SK-N-SH (cell line): ENCODE data around the gene ECT2L.

DNA sequence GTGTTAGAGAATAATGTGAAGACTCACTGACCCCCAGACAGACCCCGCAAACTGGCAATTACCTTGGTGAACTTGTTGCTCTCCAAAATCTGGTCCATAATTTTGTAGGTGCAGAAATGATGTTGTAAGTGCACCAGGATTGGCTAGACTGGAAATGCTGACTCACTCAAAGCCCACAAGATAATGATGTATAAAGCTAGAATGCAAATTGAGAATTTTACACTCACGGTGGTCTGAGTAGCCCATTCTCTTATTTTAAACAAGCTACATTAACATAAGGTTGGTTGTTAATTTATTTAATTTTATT is 74.4 kb upstream of the TNFAIP3 start:
- RRBS: no CpG with 5 or more reads among the region's 2 CpGs
CAGE:
- cytosol, long polyA plus RNA: no peak
- long polyA plus RNA: no peak
- nucleus, long polyA plus RNA: no peak

GRCh38 chr6:137793919-137794686 is 73.0 kb upstream of the TNFAIP3 start:
- RRBS: no CpG with 5 or more reads among the region's 10 CpGs
CAGE:
- cytosol, long polyA plus RNA: no peak
- long polyA plus RNA: no peak
- nucleus, long polyA plus RNA: no peak

DNA sequence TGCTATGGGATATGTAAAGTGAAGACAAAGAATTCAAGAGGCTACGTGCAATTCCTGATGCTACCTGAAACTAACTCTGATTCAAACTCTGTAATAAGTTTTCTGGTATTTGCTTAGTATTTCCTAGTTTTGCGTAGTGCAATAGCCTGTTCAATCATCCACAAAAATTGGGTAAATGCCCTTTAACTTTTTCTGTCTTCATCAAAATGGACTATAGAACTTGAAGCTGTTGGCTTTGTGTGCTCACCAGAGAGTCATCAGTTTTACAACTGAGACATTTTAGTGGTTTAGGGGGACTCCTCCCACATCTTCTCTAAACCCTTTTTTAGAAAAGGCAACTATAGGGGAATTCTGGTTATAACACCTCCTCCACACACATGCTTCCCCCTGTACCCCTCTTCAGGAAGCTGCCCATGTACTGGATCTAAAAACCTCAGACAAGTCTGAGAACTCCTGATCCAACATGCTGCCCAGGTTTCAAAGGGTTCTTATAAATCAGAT is 73.1 kb downstream of the TNFAIP3 start:
- RRBS: no CpG with 5 or more reads among the region's 2 CpGs
CAGE:
- cytosol, long polyA plus RNA: no peak
- long polyA plus RNA: no peak
- nucleus, long polyA plus RNA: no peak

GRCh38 chr6:138031827-138032320 is 75.3 kb downstream of the PERP start:
- RRBS: no CpG with 5 or more reads among the region's 4 CpGs
CAGE:
- cytosol, long polyA plus RNA: no peak
- long polyA plus RNA: no peak
- nucleus, long polyA plus RNA: no peak

DNA sequence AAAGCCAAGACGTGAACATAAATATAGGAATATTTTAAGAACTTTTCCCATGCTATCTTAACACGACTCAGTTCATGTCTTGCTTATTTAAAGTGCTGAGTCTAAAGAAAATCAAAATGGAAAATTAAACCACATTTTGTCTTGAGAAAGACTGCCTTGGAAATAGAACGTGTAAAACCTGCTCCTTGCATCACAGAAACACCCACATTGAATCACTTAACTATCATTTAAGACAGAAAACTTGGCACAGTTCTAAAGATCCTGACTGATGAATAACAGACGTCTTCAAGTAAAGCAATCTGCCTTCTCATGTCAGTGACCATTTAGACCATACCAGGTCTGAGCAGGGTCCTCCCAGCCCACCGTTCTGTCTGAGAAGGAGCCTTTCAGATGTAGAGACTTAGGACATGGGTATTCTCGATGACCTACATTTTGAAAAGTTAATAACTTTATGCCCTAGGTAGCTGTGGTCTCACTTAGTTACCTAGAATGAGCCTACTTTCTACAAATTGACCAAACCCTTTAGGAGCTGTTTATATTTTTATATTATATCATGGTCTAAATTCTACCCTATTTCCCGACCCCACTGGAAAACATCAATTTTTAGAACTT is 7.3 kb downstream of the PERP start:
- RRBS: no CpG with 5 or more reads among the region's 7 CpGs
CAGE:
- cytosol, long polyA plus RNA: no peak
- long polyA plus RNA: no peak
- nucleus, long polyA plus RNA: no peak

GRCh38 chr6:138102390-138102894 is 4.8 kb downstream of the PERP start:
- RRBS: no CpG with 5 or more reads among the region's 14 CpGs
CAGE:
- cytosol, long polyA plus RNA: no peak
- long polyA plus RNA: no peak
- nucleus, long polyA plus RNA: no peak

DNA sequence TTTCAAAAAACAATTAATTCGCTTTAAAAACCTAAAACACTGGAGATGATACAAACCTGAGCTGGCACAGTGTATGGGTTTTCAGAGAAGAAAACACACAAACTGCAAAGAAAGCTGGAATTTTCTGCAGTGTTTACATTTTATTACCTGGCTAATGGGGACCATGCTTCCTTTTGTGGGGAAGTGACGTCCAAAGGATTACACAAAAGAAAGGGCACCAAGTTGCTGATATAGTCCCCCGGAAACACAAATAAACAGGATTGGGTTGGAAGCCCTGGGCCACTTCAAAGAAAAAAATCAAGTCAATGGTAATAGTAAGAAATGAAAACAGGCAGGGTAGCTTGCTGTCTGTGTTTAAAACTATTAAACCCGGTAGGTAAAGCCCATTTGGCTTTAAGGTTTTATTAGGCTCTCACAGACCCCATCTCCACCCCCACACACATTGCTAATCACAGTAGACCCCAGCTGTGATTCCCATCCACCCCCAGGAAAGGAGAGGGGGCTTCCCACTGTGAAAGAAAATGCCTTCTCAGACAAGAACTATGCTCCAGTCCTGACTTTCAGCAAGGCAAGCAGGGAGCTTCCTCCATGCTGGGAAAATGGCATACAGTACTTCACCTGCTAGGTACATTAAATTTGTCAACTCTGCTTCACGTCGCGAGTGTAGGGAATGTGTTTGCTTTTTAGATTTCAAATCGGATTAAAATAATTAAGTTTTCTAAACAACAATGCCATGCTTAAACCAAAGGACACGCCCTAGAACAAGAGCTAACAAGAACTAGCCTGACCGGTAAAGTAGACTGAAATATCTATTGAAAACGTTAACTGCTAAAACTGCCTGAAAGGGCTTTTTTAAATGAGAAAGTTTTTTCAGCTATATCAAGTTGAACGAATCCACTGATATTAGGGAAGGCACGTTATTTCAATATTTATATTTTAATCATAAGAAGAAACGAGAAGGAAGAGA is 1.1 kb downstream of the PERP start:
- RRBS: no CpG with 5 or more reads among the region's 14 CpGs
CAGE:
- cytosol, long polyA plus RNA: no peak
- long polyA plus RNA: no peak
- nucleus, long polyA plus RNA: no peak

DNA sequence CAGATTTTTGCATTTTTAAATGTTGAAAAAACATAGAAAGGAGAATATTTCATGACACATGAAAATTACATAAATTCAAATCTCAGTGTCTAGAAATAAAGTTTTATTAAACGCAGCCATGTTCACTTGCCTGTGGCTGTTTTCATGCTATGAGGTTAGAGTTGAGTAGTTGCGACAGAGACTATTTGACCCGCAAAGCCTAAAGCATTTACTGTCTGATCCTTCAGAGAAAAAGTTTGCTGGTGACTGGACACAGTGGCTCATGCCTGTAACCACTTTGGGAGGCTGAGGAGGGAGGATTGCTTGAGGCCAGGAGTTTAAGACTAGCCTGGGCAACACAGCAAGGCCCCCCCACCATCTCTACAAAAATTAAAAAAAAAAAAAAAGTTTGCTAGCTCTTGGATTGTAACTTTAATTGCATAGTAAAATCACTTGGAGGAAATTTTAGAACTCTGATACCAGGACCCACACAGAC is 9.2 kb downstream of the SMIM28 start:
- RRBS: no CpG with 5 or more reads among the region's 3 CpGs
CAGE:
- cytosol, long polyA plus RNA: no peak
- long polyA plus RNA: no peak
- nucleus, long polyA plus RNA: no peak

- RRBS: no CpG with 5 or more reads among the region's 13 CpGs
CAGE:
- cytosol, long polyA plus RNA: no peak
- long polyA plus RNA: no peak
- nucleus, long polyA plus RNA: no peak
Observed at GRCh38 chr6:138414747-138415644, 11.0 kb downstream of the HEBP2 start.

GRCh38 chr6:138423248-138424113 is 19.5 kb downstream of the HEBP2 start:
- RRBS: 13% methylated on average over 3 of the region's 17 CpGs
CAGE:
- cytosol, long polyA plus RNA: no peak
- long polyA plus RNA: no peak
- nucleus, long polyA plus RNA: no peak

DNA sequence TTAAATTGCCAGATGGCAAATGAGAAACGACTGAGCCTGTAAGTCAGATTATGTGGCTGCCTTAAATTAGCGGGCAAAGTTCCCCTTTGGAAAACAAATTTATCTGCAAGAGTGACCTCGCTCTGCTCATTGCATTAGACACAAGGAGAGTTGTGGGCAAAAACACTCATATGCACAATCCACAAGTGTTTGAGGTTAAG is 1.5 kb upstream of the NHSL1 start:
- RRBS: no CpG with 5 or more reads among the region's 3 CpGs
CAGE:
- cytosol, long polyA plus RNA: no peak
- long polyA plus RNA: no peak
- nucleus, long polyA plus RNA: no peak

GRCh38 chr6:138503408-138503881 is 4.2 kb upstream of the NHSL1 start:
- RRBS: no CpG with 5 or more reads among the region's 5 CpGs
CAGE:
- cytosol, long polyA plus RNA: no peak
- long polyA plus RNA: no peak
- nucleus, long polyA plus RNA: no peak

DNA sequence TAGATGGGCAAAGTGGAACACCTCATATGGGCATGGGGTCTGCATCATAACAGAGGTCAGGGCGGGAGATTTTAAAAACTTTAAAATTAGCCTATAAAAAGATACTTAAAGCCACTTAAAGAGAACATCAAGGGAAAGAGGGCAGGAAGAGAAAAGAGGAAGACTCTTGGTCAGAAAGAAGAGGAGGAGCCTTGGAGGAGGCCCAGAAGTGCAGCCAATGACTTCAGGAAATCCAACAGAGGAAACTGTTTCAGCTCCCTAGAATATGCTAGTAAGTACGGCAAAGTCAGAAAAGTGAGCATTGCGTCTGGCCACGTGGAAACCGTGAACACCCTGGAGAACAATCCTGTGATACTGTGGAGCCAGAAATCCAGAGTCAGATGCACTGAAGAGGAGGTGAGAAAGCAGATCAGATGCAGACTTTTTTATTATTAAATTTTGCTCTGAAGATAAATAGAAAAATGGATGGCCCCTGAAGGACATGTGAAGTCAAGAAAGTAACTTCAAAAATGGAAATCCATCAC is 22.5 kb upstream of the NHSL1 start:
- RRBS: no CpG with 5 or more reads among the region's 5 CpGs
CAGE:
- cytosol, long polyA plus RNA: no peak
- long polyA plus RNA: no peak
- nucleus, long polyA plus RNA: no peak

DNA sequence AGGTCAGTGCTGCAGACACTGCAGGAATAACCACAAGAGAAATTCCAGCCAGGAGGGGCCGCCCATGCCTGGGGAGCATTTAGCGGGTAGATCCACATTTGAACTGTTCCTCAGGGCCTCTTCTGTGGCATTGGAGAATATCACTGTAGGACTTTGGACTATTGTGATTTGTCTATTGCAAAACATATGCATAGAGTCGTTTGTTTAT is 49.5 kb upstream of the CCDC28A start:
- RRBS: no CpG with 5 or more reads among the region's 3 CpGs
CAGE:
- cytosol, long polyA plus RNA: no peak
- long polyA plus RNA: no peak
- nucleus, long polyA plus RNA: no peak

GRCh38 chr6:138795555-138796676 is at the start of gene ECT2L:
Gene ECT2L, plus strand, starts transcription at chr6:138796087.
- RRBS: 90% methylated on average over 10 of the region's 53 CpGs
CAGE:
- cytosol, long polyA plus RNA: no peak
- long polyA plus RNA: no peak
- nucleus, long polyA plus RNA: no peak

- RRBS: no CpG with 5 or more reads among the region's 2 CpGs
CAGE:
- cytosol, long polyA plus RNA: no peak
- long polyA plus RNA: no peak
- nucleus, long polyA plus RNA: start-site peak on the minus strand at chr6:138985004-138985591, 40 and 71 reads in 2 replicates
Observed at GRCh38 chr6:138984772-138985741, 3.0 kb downstream of the REPS1 start.

- RRBS: 3% methylated on average over 19 of the region's 82 CpGs
CAGE:
- cytosol, long polyA plus RNA: no peak
- long polyA plus RNA: no peak
- nucleus, long polyA plus RNA: no peak
Observed at GRCh38 chr6:139135555-139136501, 948 bp downstream of the HECA start.

DNA sequence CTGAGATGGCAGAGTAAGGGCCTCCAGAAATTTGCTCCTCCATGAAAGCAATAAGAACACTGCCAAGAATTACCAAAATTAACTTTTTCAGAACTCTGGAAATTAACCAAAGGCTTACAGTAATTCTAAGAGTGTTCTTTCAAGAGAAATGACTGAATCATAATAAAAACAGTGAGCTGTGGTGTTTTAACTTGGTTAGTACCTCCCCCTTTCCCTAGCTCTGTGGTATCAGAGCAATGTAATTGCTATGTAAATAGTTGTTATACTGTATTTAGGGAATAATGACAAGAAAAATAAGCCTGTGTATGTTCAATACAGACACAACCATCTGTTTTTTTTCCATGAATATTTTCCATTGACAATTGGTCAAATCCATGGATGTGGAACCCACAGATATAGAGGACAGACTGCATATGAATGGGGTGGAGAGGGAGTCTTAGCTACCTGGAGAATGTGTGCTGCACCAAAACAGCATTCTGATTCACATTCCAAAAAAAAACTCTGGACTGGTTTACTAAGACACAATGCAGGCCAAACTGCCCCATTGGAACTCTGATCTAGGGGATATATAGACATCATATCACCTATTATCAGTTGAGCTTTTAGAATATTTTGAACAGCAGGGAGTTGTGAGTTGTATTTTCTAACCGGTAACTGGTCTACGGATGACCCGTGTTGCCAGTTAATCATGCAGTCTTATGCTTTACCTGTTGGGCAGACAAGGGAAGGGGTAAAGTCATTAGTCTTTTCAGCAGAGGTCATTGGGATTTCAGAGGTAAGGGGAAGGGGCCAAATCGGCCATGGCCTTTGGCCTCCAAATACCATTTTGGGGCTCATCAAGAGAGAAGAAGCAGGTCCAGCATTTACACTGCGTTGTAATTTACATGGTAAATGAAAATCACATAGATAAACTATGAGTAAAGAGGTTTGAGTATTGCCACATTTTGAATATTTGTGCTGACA is 19.3 kb downstream of the HECA start:
- RRBS: no CpG with 5 or more reads among the region's 5 CpGs
CAGE:
- cytosol, long polyA plus RNA: no peak
- long polyA plus RNA: no peak
- nucleus, long polyA plus RNA: no peak

DNA sequence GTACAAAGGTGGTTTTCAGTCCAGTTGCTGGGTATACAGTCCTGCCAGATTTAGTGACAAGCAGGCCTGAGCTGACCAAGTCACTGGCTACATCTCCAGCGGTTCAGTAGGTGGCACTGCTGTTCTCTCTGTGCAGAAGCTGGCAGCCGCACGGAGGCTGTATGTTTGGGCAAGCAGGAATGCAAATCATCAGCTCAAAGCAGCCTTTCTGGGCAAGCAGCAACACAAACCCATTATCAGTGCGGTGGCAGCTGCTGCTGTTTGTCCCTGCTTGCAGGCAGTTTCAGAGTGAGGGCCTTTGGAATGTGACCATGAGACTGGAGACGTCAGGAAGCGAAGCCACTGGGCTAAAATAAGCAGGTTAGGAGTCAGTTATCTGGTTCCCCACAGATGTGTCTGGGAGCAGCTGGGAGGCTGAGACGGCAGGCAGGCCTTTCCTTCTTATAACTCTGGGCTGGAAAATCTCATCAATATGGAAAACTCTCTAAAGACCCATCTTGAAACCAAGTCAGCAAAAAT is 72.5 kb downstream of the TXLNB start:
- RRBS: no CpG with 5 or more reads among the region's 7 CpGs
CAGE:
- cytosol, long polyA plus RNA: no peak
- long polyA plus RNA: no peak
- nucleus, long polyA plus RNA: no peak

DNA sequence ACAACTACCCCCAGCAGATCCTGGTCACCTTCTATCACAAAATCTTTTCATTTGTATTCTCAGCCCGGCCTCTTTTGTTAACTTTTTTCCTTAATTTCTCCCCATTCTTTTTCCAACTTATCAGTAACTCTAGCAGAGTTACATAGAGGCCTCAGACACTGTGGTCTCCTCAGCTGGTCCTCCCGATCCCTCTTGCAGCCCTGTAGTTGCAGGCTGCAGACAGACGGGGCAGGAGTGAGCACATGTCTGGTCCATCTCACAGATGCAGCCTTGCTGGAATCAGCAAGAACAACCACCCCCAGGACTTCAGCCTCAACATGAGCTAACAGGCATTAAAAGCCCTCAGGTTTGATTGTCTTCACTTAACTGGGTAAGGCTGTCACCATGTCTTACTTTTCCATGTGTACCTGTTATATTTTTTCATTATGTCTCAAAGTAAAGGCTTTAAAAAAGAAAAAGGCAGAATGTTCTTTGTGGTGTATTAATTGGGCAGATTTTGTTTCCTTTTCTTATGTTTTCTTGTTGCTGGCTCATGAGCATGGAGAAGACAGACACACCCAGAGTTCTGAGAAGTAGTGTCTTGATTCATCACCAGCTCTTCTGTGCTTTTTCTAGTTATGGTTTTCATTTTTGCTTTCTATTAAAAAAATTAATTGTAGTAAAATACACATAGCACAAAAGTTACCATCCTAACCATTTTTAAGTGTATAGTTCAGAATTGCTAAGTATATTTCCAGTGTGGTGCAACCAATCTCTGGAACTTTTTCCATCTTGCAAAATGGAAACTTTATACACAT is 41.1 kb downstream of the TXLNB start:
- RRBS: no CpG with 5 or more reads among the region's 3 CpGs
CAGE:
- cytosol, long polyA plus RNA: no peak
- long polyA plus RNA: no peak
- nucleus, long polyA plus RNA: no peak